ENCODE results near the gene ARL3.

GRCh38 chr10:102109799-102110158 is 10.4 kb downstream of the LDB1 start:
- PRO-cap, 2 experiments: no peak in any of the 2 experiments
- RAMPAGE, long total RNA, 4 experiments: no peak in any of the 4 experiments

GRCh38 chr10:102112037-102112865 is 7.9 kb downstream of the LDB1 start:
- PRO-cap, 2 experiments: no peak in any of the 2 experiments
- RAMPAGE, long total RNA, 4 experiments: no peak in any of the 4 experiments

- PRO-cap, 2 experiments: no peak in any of the 2 experiments
- RAMPAGE, long total RNA, 4 experiments: no peak in any of the 4 experiments
Observed at GRCh38 chr10:102112937-102113700, 7.0 kb downstream of the LDB1 start.

DNA sequence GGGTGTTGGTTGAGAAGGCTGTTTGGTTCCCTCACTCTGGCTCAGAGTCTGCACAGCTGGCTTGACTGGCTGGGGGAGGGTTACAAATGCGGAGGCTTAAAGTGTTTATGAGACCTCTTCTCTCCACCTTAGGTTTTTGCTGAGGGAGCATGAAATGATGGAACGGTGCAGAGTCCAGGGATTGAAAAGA is 1.5 kb upstream of the LDB1 start:
- PRO-cap, 2 experiments: no peak in any of the 2 experiments
- RAMPAGE, long total RNA, 4 experiments: no peak in any of the 4 experiments

GRCh38 chr10:102133874-102134332 is 1.1 kb downstream of the PPRC1 start:
- PRO-cap, 2 experiments: no peak in any of the 2 experiments
- RAMPAGE, long total RNA, 4 experiments: no peak in any of the 4 experiments

GRCh38 chr10:102160422-102161080 is 8.4 kb downstream of the NOLC1 start:
- PRO-cap, 2 experiments: no peak in any of the 2 experiments
- RAMPAGE, long total RNA, 4 experiments: no peak in any of the 4 experiments

DNA sequence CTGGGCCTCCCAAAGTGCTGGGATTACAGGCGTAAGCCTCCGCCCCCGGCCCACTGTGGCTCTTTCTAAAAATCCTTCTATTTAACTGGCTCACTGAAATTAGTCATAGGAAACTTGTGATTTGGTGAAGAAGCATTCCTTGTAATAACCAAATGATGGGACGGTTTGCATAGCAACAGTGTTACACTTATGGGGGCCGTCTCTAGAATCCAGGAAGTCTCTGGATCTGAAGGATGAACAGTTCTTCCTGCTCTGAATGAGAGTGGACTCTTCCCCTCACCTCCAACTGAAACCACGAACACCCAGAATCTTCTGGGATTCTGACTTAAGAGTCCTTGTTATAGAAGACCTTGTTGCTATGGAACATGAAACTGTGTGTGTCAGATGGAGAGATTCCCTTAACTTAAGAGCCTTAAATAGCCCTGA is 23.2 kb downstream of the NOLC1 start:
- PRO-cap, 2 experiments: no peak in any of the 2 experiments
- RAMPAGE, long total RNA, 4 experiments: no peak in any of the 4 experiments

- PRO-cap, 2 experiments: no peak in any of the 2 experiments
- RAMPAGE, long total RNA, 4 experiments: no peak in any of the 4 experiments
Observed at GRCh38 chr10:102311859-102312416, 66.6 kb downstream of the GBF1 start.

DNA sequence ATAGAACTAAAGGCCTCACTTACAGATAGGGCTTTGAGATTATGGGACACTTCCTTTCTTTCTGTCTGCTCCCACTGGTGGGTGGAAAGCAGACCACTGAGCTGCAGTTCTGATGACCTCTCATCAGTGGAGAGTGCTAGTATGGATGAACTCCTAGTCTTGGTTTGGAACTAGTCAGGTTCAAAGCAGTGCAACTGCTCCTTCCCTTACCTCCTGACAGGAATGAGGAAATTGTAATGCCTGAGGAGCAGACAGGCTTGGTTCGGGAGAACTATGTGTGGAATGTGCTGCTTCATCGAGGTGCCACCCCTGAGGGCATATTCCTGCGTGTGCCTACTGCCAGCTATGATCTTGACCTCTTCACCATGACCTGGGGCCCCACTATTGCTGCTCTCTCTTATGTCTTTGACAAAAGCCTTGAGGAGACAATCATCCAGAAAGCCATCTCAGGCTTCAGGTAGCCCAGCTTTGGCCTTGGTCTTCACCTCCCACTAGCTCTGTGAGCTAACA is 27.5 kb upstream of the NFKB2 start:
- PRO-cap, 2 experiments: no peak in any of the 2 experiments
- RAMPAGE, long total RNA, 4 experiments: no peak in any of the 4 experiments

DNA sequence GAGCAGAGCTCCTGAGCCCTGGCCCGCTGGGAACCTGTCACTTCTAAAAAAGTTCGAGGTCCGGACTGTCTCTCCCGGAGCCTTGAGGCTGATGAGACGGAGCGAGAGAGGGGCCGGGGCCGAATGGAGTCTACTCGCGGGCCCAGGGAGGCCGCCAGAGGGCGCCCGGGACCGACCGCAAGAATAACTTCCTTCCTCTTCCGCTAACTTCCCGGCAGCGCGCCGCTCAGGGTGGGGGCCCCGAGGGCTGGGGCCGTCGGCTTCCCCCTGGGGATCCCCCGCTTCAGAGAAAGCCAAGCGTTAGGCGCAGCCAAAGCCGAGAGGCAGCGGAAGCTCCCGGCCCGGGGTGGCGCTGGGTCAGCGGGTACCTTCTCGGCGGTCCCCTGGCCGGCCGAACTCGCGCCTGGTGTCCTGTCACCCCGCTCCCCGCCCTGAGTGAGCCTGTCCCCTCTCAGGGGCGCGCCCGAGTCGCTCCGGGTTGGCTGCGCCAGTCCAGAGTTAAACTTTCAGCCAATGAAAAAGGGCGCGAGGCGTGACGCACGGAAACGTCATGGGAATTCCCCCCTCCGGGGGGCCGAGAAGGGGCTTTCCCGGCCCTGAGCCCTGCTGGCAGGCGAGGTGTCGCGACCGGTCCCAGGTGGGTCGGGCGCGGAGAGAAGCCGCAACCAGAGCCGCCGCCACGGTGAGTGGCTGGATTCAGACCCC is 1.4 kb upstream of the NFKB2 start:
- PRO-cap, 2 experiments: peak in 2 of 2 experiments; most common plus-strand start position 206 of the sequence (in 1); most common minus-strand start position 437 of the sequence (in 2)
- RAMPAGE, long total RNA, 4 experiments: start-site peak on the plus strand in 4 of 4 experiments, centred at positions 606 to 646 of the sequence, 27 to 198 reads per replicate; start-site peak on the minus strand in 1 of 4 experiments, centred at position 440 of the sequence, 16 reads per replicate

DNA sequence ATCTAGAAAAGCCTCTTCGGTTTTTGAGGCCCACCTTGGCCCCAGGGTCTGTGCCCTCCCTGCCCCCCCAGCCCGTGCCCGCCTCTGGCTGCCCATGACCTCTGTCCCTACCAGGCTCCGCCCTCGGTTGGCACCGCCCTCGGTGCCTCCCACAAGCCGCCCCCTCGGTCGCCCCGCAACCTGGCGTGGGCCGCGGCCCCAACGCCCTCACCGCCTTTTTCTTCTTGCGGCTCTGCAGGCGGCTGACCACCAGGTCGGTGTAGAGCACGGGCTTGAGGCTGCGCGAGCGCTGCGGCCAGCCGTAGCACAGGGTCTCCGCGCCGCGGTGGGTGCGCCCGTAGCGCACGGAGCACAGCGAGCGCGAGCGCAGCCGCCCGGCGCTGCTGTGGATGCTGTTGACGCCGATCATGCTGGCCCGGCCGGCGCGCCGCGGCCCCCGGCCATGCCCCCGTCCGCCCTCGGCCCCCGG is 9.9 kb downstream of the PSD start:
- PRO-cap, 2 experiments: no peak in any of the 2 experiments
- RAMPAGE, long total RNA, 4 experiments: no peak in any of the 4 experiments

DNA sequence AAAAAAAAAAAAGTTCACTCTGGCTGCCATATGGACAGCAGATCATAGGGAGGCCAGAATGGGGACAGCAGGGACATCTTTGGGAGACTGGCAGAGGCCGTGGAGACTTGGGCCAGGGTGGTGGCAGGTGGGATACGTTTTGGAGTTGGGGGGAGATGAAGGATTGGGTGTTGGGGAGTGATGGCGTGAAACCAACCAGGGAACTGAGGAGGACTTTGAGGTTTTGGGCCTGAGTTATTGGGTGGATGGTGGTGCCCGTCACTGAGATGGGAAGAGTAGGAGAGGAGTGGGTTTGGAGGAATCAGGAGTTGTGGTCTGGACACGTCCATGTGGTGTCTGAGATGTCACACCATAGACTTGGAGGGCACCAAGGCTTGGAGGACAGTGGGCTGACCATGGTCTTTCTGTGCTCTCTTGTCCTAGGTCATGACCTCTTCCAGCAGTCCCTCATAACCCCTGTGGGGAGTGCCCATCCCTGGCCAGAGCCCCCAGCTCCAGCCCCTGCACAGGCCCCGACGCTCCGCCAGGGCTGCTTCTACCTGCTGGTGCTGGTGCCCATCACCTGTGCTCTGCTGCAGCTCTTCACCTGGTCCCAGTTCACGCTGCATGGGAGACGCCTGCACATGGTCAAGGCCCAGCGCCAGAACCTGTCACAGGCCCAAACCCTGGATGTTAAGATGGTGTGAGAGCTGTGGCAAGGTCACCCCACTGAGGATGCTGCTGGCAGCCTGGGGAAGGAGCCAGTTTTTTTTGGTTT is 14.3 kb downstream of the MFSD13A start:
- PRO-cap, 2 experiments: no peak in any of the 2 experiments
- RAMPAGE, long total RNA, 4 experiments: no peak in any of the 4 experiments

GRCh38 chr10:102555943-102556546 is 52.3 kb downstream of the SUFU start:
- PRO-cap, 2 experiments: no peak in any of the 2 experiments
- RAMPAGE, long total RNA, 4 experiments: start-site peak on the plus strand in 1 of 4 experiments, at chr10:102556168-102556270 at its widest, 6 reads per replicate

- PRO-cap, 2 experiments: peak in 1 of 2 experiments; most common plus-strand start chr10:102596730 (in 1)
- RAMPAGE, long total RNA, 4 experiments: no peak in any of the 4 experiments
Observed at GRCh38 chr10:102596454-102596818, 47.8 kb upstream of the TRIM8 start.

GRCh38 chr10:102674640-102674969 is 30.3 kb downstream of the TRIM8 start:
- PRO-cap, 2 experiments: no peak in any of the 2 experiments
- RAMPAGE, long total RNA, 4 experiments: no peak in any of the 4 experiments

DNA sequence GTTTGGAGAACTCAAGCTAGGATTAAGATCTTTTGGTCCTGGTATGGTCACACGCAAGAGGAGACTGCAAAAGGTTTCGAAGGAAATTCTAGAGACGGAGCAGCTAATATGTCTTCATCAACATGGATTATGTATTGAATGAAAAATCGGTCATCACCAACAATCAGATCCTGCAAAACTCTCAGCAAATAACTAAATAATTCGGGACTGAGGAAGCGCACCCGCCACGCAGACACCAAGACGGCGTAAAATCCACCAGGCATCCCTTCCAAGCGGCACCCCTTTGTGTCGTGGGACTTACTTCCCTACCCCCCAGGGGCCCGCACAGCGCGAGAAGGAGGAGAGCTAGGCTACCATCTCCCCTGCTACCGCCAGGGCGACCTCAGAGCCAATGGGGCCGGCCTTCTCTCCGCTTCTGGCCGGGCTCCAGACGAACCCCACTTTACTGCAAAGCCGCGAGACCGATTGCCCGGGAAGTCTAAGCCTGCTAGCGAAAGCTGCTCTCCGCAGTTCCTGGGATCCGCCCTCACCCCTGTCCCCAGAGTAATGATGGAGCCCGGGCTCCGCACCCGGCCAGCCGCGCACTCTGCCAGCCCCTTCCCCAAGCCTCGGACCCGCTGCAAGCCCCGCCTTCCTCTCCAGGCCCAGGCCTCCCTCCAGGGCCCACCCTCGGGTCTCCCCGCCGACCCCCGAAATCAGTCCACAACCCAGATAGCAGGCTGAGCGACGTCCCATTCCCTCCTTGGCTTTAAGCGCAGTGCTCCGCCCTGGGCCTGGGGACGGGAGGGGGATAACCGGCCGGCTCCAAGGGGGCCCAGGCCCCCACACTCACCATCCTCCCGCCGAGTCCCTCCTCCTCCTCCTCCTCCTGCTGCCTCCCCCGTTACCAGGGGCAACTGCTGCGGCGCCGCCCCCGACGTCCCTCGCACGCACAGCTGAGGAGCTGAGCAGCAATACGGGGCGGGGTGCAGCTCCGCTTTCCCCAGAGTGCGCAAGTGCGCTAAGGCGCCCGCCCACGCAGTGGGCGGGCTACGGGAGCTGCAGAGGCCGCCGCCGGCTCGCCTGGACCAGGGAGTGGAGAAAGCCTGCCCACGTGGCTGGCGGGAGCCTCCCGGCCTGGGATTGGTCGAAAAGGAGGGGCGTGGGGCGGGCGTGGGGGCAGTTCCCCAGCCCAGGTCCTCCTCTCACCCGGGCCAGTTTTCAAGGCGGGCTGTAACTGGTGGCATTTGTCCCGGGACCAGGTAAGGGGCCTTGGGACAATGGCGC is at the start of gene ARL3:
ARL3 (minus strand) TSS at position 957 of the 1,266 bp plus-strand sequence.
- PRO-cap, 2 experiments: peak in 1 of 2 experiments; most common plus-strand start position 537 of the sequence (in 1); most common minus-strand start position 548 of the sequence (in 1)
- RAMPAGE, long total RNA, 4 experiments: start-site peak on the plus strand in 3 of 4 experiments, centred at positions 1,169 to 1,204 of the sequence, 28 to 54 reads per replicate; start-site peak on the minus strand in 4 of 4 experiments, centred at positions 862 to 906 of the sequence, 139 to 1,839 reads per replicate

DNA sequence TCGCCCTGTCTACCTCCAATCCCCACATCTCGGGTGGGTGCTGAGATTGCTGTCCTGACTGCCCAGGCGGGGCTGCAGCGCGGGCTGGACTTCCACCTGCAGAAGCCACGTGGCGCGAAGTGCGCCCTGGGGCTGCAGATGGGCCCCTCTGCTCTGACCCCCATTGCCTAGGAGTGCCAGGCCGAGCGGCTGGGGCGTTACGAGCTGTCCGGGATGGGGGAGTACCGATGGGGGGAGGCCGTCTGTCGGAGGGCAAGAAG is 201 bp downstream of the SFXN2 start:
- PRO-cap, 2 experiments: peak in 1 of 2 experiments; most common plus-strand start position 163 of the sequence (in 1)
- RAMPAGE, long total RNA, 4 experiments: start-site peak on the plus strand in 1 of 4 experiments, centred at position 197 of the sequence, 22 reads per replicate

DNA sequence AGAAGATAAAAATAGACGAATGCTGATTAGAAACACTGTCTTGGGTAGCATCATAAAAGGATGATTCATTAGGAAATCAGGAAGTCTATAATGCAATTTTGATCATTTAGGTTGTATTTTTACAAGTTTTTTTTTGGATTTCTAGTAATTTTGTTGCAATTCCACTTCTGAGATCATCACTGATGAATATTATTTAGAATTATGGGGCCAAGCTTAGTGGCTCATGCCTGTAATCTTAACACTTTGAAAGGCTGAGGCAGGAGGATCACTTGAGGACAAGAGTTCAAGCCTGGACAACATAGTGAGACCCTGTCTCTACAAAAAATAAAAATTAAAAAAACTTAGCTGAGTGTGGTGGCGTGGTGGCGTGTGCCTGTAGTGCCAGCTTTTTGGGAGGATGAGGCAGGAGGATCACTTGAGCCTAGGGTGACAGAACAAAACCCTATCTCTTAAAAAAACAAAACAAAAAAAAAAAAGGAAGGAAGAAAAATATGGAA is 29.7 kb downstream of the WBP1L start:
- PRO-cap, 2 experiments: no peak in any of the 2 experiments
- RAMPAGE, long total RNA, 4 experiments: start-site peak on the plus strand in 1 of 4 experiments, centred at position 283 of the sequence, 9 reads per replicate

DNA sequence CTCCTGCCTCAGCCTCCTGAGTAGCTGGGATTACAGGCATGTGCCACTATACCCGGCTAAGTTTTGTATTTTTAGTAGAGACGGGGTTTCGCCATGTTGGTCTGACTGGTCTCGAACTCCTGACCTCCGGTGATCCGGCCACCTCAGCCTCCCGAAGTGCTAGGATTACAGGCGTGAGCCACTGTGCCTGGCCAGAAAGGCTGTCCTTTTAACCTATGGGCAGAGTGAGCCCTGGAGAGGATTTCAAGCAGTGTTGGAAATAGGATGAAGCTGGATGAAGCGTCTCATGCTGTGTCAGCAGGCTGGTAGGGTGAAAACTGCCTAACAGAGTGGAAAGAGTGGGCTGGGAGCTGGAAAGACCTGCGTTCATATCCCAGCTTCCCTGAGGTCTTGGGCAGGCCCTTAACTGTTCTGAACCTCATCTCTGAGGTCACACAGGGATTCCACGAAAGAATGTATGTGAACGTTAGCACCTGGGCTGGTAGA is 34.0 kb downstream of the WBP1L start:
- PRO-cap, 2 experiments: no peak in any of the 2 experiments
- RAMPAGE, long total RNA, 4 experiments: no peak in any of the 4 experiments

DNA sequence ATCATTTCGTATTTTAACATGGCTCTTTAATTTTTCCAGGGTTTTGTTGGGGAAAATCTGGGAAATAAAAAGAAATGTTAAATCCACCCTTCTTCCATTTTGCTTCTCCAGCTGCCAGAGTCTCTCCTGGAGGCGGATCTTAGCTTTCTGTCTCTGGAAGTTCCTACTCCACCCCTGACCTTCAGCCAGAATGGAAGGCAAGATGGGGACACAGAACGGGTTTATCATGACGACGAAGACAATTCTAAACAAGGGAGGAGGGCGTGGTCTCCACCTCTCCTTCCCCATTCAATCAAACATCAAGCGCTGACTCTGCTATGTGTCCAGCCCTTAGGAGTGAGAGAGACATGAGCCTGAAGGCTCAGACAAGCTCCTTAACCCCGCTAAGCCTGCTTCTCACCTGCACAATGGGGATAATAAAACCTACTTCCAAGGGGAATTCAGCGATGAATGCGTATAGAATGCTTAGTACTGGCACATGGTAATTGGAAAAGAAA is 3.1 kb downstream of the CYP17A1 start:
- PRO-cap, 2 experiments: no peak in any of the 2 experiments
- RAMPAGE, long total RNA, 4 experiments: no peak in any of the 4 experiments